ENCODE measurements around the gene OGFR.

DNA sequence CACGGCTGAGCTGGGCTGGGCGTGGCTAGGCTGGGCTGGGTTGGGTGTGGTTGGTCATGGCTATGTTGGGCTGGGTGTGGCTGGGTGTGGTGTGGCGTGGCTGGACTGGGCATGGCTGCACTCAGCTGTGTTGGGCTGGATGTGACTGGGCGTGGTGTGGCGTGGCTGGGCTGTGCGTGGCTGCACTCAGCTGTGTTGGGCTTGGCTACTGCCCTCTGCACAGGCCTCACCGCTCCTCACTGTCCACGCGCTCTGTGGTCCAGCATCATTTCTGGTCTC lies 43.5 kb upstream of the SLCO4A1 start:
- PRO-cap: no peak
- RAMPAGE, long total RNA, 3 experiments: no peak in any of the 3 experiments

- PRO-cap: bidirectional peak, plus-strand start at chr20:62624165, minus-strand start at chr20:62623997
- RAMPAGE, long total RNA, 3 experiments: start-site peak on the plus strand in 1 of 3 experiments, at chr20:62624133-62624165 at its widest, 19 reads per replicate
These were observed 18.7 kb upstream of the SLCO4A1 start for GRCh38 chr20:62623164-62624387.

DNA sequence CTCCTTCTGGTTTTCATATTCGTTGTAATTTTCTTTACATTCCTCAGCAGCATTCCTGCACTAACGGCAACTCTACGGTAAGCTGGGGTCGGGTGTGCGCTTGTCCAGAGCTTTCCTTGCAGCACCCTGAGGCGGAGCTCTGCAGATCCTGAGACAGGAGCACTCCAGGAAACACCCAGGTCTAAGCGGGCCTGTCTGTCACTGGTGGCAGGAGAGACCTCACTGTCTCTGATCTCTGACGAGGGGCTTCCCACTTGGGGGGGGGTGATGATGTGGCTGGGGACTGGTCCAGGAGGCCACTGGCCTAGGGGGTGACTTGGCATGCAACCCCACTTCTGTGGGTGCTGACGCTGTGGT lies 25.8 kb downstream of the SLCO4A1 start:
- PRO-cap: no peak
- RAMPAGE, long total RNA, 3 experiments: no peak in any of the 3 experiments

DNA sequence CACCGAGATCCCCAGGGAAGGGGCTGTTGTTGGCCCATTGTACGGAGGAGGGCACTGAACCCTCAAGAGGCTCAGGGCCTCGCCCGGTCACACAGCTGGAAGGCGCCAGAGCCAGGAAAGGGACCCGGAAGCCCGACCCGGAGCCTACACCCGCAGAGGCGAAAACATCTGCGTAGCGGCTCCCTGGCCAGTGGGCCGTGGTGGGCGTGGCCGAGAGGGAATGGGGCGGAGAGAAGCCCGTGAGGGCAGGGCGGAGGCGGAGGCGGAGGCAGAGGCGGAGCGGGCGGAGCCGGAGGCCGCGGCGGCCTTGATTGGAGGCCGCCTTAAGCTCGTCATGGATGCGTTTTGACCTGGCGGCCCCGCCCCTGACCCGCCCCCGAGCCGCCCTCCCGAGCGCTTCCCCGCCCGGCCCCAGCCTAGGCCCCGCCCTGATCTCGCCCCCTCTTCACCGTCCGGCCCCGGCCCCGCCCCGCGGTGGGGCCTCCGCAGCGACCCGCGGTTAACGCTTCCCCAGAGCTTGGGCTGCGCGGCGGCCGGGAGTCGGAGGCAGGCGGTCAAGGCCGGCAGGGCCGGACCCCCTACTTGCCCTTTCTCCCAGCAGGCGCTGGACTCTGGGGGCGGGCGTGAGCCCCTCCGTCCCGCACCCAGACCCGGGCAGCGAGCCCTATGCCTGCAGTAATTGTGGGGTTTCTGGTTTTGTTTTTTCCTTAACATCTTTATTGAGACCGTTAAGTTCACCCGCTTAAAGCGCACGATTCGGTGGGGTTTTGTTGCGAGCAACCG lies 2.0 kb upstream of the MRGBP start:
- PRO-cap: bidirectional peak, plus-strand start at position 520 of the sequence, minus-strand start at position 192 of the sequence
- RAMPAGE, long total RNA, 3 experiments: no peak in any of the 3 experiments

DNA sequence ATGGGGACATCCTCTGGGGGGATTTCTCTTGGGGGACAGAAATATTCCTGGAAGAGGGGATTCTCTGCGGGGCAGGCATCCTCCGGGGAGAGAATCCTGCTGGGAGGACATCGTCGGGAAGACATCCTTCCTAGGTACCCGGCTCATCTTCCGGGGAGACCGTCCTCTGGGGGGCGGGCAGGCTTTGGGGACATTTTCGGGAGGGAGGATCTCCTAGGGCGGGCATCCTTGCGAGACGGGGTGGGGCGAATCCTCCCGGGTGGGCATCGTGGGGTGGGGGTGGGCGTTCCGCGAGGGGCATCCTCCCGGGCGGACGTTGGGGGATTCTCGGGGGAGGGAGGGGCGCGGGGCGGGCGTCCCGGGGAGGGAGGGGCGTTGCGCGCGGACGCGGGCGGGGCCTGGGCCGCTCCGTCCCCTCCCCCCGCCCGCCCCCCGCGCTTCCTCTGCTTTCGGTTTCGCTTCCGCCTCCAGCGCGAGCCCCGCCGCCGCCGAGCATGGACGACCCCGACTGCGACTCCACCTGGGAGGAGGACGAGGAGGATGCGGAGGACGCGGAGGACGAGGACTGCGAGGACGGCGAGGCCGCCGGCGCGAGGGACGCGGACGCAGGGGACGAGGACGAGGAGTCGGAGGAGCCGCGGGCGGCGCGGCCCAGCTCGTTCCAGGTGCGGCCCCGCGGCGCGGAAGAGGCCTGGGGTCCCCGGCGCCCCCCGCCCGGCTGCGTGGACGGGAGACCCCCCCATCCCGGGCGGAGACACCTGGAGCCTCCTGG lies at the start of gene OGFR:
TSS of gene OGFR (plus strand) at position 470 of the 772 bp plus-strand sequence.
- PRO-cap: unidirectional peak, plus-strand start at position 470 of the sequence
- RAMPAGE, long total RNA, 3 experiments: start-site peak on the plus strand in 3 of 3 experiments, centred at positions 450 to 466 of the sequence, 86 to 444 reads per replicate

DNA sequence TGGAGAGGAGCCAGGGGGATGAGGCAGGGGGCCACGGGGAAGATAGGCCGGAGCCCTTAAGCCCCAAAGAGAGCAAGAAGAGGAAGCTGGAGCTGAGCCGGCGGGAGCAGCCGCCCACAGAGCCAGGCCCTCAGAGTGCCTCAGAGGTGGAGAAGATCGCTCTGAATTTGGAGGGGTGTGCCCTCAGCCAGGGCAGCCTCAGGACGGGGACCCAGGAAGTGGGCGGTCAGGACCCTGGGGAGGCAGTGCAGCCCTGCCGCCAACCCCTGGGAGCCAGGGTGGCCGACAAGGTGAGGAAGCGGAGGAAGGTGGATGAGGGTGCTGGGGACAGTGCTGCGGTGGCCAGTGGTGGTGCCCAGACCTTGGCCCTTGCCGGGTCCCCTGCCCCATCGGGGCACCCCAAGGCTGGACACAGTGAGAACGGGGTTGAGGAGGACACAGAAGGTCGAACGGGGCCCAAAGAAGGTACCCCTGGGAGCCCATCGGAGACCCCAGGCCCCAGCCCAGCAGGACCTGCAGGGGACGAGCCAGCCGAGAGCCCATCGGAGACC lies 4.1 kb upstream of the COL9A3 start:
- PRO-cap: no peak
- RAMPAGE, long total RNA, 3 experiments: no peak in any of the 3 experiments

- PRO-cap: no peak
- RAMPAGE, long total RNA, 3 experiments: start-site peak on the plus strand in 1 of 3 experiments, at chr20:62836401-62836476 at its widest, 9 reads per replicate
These were observed 19.3 kb downstream of the COL9A3 start for GRCh38 chr20:62835941-62836810.

DNA sequence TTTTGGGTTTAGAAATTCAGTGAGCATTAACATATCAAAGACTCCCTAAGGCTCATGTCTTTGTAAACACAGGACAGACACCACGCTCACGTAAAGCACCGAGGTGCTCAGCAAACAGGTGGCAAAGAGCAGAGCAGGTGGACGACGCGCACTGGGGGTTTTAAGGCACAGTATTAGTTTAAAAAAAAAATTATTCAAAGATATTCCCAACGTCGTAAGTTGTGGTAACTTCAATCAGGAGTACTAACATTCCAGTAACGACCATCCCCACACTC lies 22.3 kb upstream of the TCFL5 start:
- PRO-cap: no peak
- RAMPAGE, long total RNA, 3 experiments: no peak in any of the 3 experiments

GRCh38 chr20:62901262-62901868 lies 24.9 kb downstream of the DIDO1 start:
- PRO-cap: no peak
- RAMPAGE, long total RNA, 3 experiments: no peak in any of the 3 experiments

GRCh38 chr20:62967863-62968591 lies 15.5 kb downstream of the SLC17A9 start:
- PRO-cap: no peak
- RAMPAGE, long total RNA, 3 experiments: no peak in any of the 3 experiments

DNA sequence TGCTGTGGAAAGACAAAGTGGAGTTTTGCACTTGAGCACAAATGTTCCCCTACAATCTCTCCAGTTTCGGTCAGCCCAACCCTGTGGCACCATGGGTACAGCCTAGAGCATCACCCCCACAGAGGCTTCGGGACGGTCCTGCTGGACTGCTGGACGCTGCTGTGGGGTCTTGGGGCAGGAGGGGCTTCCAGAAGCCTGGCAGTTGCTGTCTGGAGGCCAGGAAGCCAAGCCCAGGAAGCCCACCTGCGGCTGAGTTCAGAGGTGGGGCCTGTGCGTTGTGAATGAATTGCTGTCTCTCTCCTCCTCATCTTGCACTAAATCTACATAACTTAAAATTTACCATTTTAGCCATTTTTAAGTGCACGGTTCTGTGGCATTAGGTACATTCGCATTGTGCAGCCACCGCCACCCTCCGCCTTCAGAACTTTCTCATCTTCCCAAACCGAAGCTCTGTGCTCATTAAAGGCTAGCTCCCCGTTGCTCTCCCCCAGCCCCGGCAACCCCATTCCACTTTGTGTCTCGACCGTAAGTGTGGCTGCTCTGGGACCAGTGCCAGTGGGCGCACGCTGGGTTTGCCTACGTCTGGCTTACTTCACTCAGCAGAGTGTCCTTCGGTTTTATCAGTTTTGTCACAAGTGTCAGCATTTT lies 16.5 kb downstream of the SLC17A9 start:
- PRO-cap: no peak
- RAMPAGE, long total RNA, 3 experiments: no peak in any of the 3 experiments

- PRO-cap: no peak
- RAMPAGE, long total RNA, 3 experiments: no peak in any of the 3 experiments
These were observed 38.9 kb downstream of the YTHDF1 start for GRCh38 chr20:63176803-63177753.

DNA sequence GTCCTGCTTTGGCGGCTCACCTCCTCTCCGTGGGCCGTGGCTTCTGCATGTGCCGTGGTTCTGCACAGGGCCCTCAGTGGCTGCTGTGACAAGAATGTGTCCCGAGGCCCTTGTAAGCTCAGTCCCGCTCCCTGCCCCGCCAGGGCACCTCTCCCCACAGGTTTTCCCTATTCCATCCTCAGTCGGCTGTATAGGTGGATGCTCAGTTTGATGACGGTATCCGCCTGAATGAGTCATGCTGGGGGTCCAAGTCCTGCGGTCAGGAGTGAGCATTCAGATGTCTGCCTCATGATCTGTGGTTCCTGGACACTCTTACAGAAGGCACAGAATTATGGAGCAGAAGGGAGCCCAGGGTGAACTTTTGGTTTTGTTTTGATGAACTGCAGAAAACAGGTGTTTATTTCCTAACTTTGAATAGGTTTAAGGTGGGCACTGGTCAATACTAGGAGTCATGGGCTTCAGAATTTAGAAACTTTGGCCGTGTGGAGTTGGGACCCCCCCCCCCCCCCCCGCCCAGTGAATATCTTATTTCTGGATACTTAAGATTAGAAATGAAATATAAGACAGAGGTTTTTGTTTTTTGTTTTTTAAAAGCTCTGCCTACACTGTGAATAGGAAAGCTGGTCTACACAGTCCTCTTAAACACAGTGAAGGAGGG lies 1.3 kb downstream of the ARFGAP1 start:
- PRO-cap: no peak
- RAMPAGE, long total RNA, 3 experiments: no peak in any of the 3 experiments

DNA sequence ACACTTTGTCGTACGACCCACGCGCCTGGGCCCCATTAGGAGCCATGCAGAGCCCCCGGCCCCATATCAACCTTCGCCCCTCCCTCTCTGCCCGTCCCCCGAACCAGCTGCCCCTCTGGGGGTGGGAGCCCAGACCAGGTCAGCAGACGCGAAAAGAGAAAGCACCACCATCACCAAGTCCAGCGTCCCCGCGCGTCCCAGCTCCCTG lies 44.5 kb downstream of the KCNQ2 start:
- PRO-cap: no peak
- RAMPAGE, long total RNA, 3 experiments: no peak in any of the 3 experiments

- PRO-cap: no peak
- RAMPAGE, long total RNA, 3 experiments: no peak in any of the 3 experiments
These were observed 37.7 kb downstream of the KCNQ2 start for GRCh38 chr20:63434648-63435229.

GRCh38 chr20:63471035-63472128 lies 1.1 kb downstream of the KCNQ2 start:
- PRO-cap: no peak
- RAMPAGE, long total RNA, 3 experiments: no peak in any of the 3 experiments

DNA sequence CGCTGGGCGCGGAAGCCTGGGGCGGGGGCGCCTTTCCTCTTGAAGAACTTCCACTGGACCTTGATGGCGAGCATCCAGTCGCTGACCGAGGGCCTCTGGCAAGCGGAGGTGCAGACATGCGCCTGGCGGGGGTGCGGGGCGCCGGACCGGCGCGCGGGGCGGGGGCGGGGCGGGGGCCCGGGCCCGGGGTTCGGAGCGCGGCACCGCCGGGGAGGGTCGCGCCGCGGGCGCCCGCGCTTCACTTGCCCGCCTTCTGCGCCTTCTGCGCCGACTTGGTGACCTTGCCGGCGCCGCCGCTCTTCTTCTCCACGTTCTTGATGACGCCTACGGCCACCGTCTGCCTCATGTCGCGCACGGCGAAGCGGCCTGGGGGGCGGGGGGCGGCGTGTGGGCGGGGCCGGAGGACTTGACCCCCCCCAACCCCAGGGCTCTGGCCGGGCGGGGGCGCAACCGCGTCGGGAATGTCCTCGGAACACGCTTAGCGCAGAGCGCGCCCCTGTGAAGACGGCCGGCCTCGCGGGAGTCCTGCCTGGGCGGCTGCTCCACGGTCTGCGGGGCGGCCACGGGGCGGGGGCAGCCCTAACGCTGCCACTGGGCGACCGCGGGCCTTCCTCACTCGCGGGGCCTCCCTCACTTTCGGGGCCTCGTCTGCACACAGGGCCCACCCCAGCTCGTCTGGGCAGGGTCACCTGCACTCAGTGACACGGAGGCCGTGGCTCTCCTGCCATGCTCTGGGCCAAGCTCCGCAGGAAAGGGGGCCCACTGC lies 10.6 kb downstream of the EEF1A2 start:
- PRO-cap: no peak
- RAMPAGE, long total RNA, 3 experiments: no peak in any of the 3 experiments

GRCh38 chr20:63521457-63522419 lies 1.2 kb downstream of the PPDPF start:
- PRO-cap: no peak
- RAMPAGE, long total RNA, 3 experiments: no peak in any of the 3 experiments

- PRO-cap: no peak
- RAMPAGE, long total RNA, 3 experiments: no peak in any of the 3 experiments
These were observed 3.3 kb downstream of the PTK6 start for GRCh38 chr20:63533646-63534517.

DNA sequence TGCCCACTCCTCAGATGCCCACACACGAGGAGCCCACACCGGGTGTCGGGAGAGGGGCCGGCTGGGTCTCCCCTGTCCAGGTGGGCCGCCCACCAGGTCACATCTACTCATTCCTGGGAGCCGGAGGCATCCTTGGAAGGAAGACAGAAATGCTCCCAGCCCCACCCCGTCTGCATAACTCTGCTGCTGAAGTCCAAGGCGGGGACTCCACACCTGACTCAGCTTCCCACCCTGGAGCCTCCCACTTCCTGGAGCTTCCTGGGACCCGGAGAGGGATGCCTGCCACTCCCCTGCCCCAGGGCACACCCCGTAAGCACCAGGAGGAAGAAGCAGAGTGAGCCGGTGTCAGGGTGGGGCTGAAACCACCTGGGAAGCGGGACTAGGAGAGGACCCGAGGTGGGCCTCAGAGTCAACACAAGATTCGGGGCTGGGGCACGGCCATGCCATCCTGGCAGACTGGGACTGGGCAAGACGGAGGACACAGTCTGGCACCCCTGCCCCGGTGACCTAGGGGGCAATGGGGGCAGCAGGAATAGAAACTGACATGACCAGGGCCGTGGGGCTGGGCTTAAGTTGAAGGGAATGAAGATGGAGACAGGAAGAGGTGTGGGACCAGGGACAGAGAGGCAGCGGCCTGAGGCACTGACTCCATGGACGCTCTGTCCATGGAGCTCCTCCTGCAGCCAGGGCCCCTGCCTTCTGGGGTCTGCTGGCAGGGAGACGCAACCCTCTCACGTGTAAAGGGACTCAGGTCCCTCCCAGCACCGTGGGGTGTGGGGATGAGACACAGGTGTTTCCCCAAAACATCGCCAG lies 2.3 kb downstream of the SRMS start:
- PRO-cap: no peak
- RAMPAGE, long total RNA, 3 experiments: no peak in any of the 3 experiments